Upper lobe of left lung (tissue), 5 donors: ENCODE data around the genes HAO1 and TMX4.

- PRO-cap, 2 experiments: no peak in any of the 2 experiments
- RAMPAGE, long total RNA, 4 experiments: no peak in any of the 4 experiments
These were observed 31.9 kb downstream of the SHLD1 start for GRCh38 chr20:5782081-5782503.

GRCh38 chr20:5848413-5848612 lies 63.0 kb upstream of the CHGB start:
- PRO-cap, 2 experiments: no peak in any of the 2 experiments
- RAMPAGE, long total RNA, 4 experiments: no peak in any of the 4 experiments

- PRO-cap, 2 experiments: no peak in any of the 2 experiments
- RAMPAGE, long total RNA, 4 experiments: no peak in any of the 4 experiments
These were observed 8.8 kb upstream of the CRLS1 start for GRCh38 chr20:5997006-5997678.

DNA sequence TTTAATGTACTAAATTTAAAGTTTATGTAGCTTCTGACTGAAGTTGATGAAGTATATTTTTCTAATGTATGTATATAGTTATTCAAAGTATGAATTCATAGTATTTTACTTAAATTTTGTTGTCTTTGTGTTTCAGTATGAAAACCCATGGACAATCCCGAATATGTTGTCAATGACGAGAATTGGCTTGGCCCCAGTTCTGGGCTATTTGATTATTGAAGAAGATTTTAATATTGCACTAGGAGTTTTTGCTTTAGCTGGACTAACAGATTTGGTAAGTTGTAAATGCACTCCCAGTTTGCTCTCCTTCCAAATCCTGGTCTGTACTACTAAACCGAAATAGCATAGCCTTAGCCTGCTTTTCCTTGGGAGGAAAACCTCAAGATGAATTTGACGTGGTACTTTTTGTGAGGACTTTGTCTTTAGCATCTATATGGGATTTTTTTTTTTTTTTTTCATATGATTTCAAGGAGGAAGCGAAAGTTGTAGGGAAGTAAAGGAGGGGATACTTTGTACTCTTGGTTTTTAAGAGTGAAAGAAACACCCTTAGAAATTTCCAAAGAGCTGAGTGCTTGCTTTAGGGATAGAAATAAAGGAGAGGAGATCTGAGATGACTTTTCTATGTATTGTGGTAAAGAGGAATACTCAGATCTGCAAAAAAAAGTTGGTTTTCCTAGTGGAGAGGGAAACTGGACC lies 3.9 kb downstream of the CRLS1 start:
- PRO-cap, 2 experiments: no peak in any of the 2 experiments
- RAMPAGE, long total RNA, 4 experiments: start-site peak on the plus strand in 1 of 4 experiments, centred at position 523 of the sequence, 18 reads per replicate

GRCh38 chr20:6027826-6029080 lies 22.3 kb downstream of the CRLS1 start:
- PRO-cap, 2 experiments: no peak in any of the 2 experiments
- RAMPAGE, long total RNA, 4 experiments: start-site peak on the plus strand in 1 of 4 experiments, at chr20:6028458-6029076 at its widest, 15 reads per replicate

DNA sequence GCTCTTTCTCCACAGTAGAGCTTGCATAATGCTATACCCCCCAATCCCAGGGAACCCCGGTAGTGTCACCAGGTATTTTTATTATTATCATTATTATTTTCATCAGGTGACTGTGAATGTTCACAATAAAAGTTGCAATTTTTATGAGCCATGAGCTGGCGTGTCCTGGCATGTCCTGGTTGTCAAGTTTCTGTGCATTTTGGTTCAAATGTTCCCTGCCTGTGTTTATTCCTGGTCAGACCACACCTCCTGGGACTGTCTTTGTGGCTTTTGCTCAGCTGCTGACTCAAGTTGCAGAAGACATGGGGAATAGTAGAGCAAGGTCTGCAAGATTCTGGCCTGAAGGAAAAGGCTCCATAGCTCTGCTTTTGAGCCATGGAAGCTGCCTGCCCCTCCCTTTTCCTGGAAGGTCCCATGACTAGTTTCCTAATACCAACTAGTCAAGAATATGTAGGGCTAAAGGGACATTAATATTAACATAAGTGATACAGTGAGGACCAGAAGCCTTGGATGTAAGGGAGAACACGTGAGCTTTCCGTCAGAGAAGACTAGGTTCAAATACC lies 112.6 kb upstream of the BMP2 start:
- PRO-cap, 2 experiments: no peak in any of the 2 experiments
- RAMPAGE, long total RNA, 4 experiments: no peak in any of the 4 experiments

- PRO-cap, 2 experiments: no peak in any of the 2 experiments
- RAMPAGE, long total RNA, 4 experiments: no peak in any of the 4 experiments
These were observed 69.4 kb upstream of the BMP2 start for GRCh38 chr20:6698052-6698464.

DNA sequence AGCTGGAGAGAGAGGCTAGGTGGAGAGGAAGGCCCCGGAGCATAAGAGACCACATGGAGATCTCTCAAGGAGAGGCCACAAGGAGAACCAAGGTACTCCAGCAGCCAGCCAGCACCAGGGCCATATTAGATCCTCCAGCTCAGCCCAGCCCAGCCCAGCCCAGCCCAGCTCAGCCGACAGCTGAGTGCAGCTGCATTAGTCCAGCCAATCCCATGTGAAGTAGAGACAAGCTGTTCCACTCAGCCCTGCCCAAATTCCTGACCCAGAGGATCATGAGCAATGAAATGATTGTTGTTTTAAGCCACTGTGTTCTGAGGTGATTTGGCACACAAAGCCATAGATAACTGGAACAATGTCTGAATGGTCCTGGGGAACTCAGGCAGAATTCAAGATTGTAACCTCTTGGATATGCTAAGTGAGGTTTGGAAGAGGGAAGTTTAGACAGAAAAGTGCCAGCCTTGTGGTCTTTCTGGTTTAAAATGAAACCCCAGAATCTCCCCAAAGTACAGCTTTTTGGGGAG lies 59.5 kb upstream of the BMP2 start:
- PRO-cap, 2 experiments: no peak in any of the 2 experiments
- RAMPAGE, long total RNA, 4 experiments: no peak in any of the 4 experiments

DNA sequence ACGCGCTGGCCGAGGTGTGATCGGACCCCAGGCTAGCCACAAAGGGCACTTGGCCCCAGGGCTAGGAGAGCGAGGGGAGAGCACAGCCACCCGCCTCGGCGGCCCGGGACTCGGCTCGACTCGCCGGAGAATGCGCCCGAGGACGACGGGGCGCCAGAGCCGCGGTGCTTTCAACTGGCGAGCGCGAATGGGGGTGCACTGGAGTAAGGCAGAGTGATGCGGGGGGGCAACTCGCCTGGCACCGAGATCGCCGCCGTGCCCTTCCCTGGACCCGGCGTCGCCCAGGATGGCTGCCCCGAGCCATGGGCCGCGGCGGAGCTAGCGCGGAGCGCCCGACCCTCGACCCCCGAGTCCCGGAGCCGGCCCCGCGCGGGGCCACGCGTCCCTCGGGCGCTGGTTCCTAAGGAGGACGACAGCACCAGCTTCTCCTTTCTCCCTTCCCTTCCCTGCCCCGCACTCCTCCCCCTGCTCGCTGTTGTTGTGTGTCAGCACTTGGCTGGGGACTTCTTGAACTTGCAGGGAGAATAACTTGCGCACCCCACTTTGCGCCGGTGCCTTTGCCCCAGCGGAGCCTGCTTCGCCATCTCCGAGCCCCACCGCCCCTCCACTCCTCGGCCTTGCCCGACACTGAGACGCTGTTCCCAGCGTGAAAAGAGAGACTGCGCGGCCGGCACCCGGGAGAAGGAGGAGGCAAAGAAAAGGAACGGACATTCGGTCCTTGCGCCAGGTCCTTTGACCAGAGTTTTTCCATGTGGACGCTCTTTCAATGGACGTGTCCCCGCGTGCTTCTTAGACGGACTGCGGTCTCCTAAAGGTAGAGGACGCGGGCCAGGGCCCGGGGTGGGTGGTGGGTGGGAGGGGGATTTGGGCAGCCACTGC lies 815 bp downstream of the BMP2 start:
- PRO-cap, 2 experiments: no peak in any of the 2 experiments
- RAMPAGE, long total RNA, 4 experiments: no peak in any of the 4 experiments

- PRO-cap, 2 experiments: no peak in any of the 2 experiments
- RAMPAGE, long total RNA, 4 experiments: no peak in any of the 4 experiments
These were observed 3.5 kb downstream of the BMP2 start for GRCh38 chr20:6770901-6771500.

DNA sequence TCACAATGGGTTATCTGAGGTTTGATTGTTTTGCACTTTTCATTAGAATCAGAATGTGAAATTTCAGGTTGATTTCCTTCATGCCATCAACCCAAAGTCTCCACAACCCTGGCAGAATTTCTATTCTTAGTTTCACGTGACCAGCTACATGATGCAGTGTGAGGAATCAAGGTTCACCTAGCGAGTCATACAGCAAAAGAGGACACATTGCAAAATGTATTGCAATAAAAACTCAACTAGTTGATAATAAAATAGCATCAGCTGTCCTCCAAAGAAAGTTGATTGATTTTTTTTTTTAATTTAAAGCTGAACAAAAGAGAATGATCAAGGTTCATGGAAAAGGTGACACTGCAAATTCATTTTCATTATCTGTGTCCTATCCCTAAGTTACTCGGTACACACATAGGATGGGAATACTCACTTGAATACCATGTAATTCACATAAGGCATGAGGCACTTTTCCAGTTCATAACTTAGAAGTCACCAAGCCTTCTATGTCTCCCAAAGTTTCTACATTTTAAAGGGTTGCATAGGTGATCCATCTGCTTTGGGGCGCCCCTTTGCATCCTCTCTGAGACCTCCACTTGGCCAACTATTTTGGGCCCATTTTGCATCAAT lies 2.1 kb downstream of the HAO1 start:
- PRO-cap, 2 experiments: no peak in any of the 2 experiments
- RAMPAGE, long total RNA, 4 experiments: no peak in any of the 4 experiments

- PRO-cap, 2 experiments: no peak in any of the 2 experiments
- RAMPAGE, long total RNA, 4 experiments: no peak in any of the 4 experiments
These were observed 860 bp downstream of the HAO1 start for GRCh38 chr20:7939474-7939722.

- PRO-cap, 2 experiments: no peak in any of the 2 experiments
- RAMPAGE, long total RNA, 4 experiments: no peak in any of the 4 experiments
These were observed at the start of gene HAO1 for GRCh38 chr20:7940101-7940804. TSS of gene HAO1 (minus strand) at chr20:7940458.

- PRO-cap, 2 experiments: no peak in any of the 2 experiments
- RAMPAGE, long total RNA, 4 experiments: no peak in any of the 4 experiments
These were observed 39.2 kb downstream of the TMX4 start for GRCh38 chr20:7980138-7981025.

GRCh38 chr20:8019333-8020072 lies at the start of gene TMX4:
TSS of gene TMX4 (minus strand) at chr20:8019761.
- PRO-cap, 2 experiments: peak in 2 of 2 experiments; most common plus-strand start chr20:8019906 (in 2); most common minus-strand start chr20:8019698 (in 1)
- RAMPAGE, long total RNA, 4 experiments: start-site peak on the minus strand in 2 of 4 experiments, at chr20:8019461-8019895 at its widest, 21 to 28 reads per replicate

- PRO-cap, 2 experiments: no peak in any of the 2 experiments
- RAMPAGE, long total RNA, 4 experiments: no peak in any of the 4 experiments
These were observed 276.0 kb downstream of the PLCB1 start for GRCh38 chr20:8408002-8408520.

GRCh38 chr20:8472591-8473422 lies 340.7 kb downstream of the PLCB1 start:
- PRO-cap, 2 experiments: no peak in any of the 2 experiments
- RAMPAGE, long total RNA, 4 experiments: no peak in any of the 4 experiments

DNA sequence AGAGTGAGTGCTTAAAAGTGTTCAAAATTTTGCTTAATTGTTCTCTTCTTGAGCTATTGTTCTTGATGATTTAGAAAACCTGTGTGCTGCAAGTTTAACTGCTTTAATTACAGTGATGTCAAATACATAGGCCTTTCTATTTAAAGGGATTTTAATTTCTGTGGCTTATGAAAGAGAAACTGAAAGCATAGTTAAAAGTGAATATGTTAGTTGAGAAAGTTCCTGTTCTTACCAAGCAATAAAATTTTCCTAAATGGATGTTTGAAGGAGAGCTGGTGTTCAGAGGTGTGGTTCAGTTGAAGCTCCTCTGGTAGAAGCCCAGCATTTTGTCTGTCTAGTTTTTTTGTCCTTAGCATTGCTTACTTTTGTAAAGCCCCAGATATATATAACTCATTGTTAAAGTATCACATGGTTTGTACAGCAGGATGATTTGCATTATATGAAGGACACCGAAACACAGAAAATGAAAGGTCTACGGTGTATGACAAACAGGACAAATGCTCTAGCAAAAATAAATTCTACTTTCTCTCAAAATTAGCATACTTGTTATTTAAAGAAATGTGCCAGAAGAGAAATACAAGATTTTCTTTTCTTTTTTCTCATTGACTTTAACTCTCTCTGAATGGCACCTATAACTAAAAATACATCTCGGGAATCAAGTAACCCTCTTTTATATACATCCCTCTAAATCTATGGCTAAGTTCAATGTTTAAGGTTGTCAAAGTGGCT lies 466.1 kb upstream of the PLCB4 start:
- PRO-cap, 2 experiments: no peak in any of the 2 experiments
- RAMPAGE, long total RNA, 4 experiments: no peak in any of the 4 experiments

GRCh38 chr20:8647768-8648517 lies 420.9 kb upstream of the PLCB4 start:
- PRO-cap, 2 experiments: peak in 1 of 2 experiments; most common minus-strand start chr20:8648098 (in 1)
- RAMPAGE, long total RNA, 4 experiments: no peak in any of the 4 experiments

- PRO-cap, 2 experiments: no peak in any of the 2 experiments
- RAMPAGE, long total RNA, 4 experiments: no peak in any of the 4 experiments
These were observed 167.5 kb upstream of the PLCB4 start for GRCh38 chr20:8901359-8901832.